ENCODE data around the gene CABLES1.

GRCh38 chr18:21669564-21670307 is 34.8 kb downstream of the ABHD3 start:
- PRO-cap: no peak

DNA sequence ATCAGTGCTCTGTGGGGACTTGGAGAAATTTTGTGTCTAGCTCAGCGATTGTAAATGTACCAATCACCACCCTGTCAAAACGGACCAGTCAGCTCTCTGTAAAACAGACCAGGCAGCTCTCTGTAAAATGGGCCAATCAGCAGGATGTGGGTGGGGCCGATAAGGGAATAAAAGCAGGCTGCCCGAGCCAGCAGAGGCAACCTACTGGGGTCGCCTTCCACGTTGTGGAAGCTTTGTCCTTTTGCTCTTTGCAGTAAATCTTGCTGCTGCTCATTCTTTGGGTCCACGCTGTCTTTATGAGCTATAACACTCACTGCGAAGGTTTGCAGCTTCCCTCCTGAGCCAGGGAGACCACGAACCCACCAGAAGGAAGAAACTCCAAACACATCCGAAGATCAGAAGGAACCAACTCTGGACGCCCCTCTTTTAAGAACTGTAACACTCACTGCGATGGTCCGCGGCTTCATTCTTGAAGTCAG is 2.7 kb upstream of the ABHD3 start:
- PRO-cap: no peak

GRCh38 chr18:21735613-21736161 is 4.9 kb upstream of the MIB1 start:
- PRO-cap: no peak

DNA sequence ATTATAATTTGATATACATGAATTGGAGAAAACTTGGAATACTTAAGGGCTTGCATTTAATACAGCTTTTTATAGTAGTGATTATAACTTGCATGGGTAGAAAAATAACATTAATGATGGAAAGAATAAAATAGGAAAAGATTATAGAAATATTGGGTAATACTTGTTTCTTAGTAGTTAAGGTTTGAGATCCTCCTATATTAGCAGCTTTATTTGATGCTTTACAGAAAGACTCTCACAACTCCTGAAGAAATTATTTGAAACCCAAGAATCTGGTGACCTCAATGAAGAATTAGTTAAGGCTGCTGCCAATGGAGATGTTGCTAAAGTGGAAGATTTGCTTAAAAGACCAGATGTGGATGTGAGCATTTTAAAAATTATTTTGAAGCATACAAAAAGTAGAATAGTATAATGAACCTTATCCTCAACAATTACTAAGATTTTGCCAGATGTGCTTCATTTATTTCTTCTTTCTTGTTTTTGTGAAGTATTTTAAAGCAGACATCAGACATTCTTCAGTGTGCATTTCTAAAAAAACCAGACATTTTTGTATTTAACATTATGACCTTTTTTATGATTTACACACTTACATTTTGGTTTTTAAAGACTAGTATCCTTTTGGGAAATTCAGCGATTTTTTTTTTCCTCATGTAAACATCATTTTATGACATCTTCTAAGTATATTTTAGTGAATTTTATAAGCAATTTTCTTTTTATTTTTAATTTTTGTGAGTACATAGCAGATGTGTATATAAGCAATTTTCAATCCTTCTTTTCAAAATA is 59.2 kb downstream of the MIB1 start:
- PRO-cap: no peak

GRCh38 chr18:21811906-21812838 is 71.6 kb downstream of the MIB1 start:
- PRO-cap: no peak

DNA sequence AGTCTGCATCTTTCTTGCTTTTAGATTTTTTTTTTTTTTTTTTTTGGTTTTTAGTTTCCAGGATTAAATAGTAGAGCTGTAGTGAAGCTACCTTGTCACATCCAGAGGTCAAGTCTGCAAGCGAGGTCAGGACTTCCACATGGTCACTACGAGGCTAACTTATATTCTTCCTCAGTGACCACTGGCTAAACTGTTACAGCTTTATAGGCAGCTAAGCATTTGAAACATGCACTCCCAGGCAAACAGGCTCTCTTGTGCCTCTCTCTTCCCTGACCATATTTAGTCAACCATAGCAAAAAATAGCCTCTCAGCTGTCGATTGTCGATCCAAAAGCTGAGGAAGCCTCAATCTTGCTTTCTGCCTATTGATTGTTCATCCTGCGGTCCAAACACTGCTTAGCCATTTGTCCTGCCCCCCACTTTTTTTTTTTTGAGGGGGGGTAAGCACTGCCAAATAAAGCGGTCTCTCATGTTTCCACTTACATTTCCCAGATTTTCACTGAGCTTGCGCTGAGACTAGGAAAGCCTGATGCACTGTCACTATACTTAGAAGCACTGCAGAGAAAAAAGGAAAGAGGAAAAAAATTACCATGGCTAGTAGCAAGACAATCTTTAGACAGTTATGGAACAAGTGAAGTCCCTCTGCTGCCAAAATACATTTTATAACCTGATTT is 90.8 kb downstream of the MIB1 start:
- PRO-cap: unidirectional peak, minus-strand start at position 195 of the sequence; unidirectional peak, minus-strand start at position 256 of the sequence

DNA sequence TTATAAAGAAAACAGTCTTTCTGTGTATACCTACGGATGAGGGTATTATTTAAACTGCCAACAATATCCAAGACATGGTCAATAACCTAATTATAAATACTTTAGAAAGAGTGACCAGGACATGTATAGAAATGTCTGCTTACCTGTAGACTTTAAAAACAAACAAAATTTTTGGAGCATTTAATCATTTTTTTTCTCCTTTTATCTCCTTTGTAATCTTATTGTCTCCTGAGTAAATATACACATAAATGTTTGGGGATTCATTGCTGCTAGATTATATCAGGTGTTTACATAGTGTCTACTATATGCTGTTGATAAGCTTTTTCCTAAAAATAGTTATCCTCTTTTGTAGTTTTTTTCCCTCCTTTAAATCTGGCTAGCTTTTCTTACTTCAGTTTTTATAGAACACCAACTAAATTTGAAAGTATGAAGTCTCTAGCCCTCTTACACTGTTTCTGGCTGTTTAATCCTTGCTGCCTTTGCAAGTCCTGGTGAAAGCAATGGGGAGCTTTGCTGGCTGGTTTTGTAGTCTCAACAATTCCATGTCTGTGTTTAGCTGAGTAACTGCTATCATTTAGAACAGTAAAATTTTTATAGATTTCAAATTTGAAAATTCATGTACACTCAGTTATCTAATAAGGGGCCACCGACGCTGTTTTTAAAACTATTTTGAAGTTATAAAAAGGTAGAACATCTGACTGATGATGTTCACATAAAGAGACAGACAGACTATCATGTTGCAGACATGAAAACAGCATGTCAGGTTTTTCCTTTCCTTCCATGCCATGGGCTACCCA is 125.4 kb downstream of the MIB1 start:
- PRO-cap: no peak

DNA sequence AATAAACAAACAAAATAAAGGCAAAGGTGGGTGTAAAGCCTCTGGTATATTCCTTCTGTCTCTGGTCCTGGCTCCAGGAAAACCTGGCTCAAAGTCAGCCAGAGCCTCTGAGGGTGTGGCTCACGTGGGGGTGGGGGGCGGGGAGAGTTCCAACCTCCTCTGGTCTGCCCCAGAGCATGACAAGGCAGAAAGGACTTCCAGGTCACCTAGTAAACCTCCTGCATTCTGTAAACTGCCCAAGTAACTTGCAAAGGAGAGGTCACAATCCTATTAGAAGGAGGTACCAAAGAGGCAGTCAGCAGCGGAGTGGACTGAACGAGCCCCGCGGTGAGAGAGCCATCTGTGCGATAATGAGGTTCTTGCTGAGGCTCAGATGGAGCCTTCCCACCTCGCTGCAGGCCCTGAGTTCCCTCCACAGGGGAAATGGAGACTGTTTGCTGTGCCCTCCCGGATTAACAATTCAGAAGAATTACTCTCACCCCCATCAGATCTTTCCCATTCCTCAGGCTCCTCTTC is 58.9 kb upstream of the GATA6 start:
- PRO-cap: no peak

DNA sequence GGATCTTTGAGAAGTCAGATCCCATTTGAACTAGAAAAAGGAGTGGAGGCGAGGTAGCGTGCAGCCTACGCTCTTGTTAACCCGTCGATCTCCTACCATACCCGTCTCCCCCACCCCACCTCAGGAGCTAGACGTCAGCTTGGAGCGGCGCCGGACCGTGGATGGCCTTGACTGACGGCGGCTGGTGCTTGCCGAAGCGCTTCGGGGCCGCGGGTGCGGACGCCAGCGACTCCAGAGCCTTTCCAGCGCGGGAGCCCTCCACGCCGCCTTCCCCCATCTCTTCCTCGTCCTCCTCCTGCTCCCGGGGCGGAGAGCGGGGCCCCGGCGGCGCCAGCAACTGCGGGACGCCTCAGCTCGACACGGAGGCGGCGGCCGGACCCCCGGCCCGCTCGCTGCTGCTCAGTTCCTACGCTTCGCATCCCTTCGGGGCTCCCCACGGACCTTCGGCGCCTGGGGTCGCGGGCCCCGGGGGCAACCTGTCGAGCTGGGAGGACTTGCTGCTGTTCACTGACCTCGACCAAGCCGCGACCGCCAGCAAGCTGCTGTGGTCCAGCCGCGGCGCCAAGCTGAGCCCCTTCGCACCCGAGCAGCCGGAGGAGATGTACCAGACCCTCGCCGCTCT is 1.7 kb downstream of the GATA6 start:
- PRO-cap: no peak

DNA sequence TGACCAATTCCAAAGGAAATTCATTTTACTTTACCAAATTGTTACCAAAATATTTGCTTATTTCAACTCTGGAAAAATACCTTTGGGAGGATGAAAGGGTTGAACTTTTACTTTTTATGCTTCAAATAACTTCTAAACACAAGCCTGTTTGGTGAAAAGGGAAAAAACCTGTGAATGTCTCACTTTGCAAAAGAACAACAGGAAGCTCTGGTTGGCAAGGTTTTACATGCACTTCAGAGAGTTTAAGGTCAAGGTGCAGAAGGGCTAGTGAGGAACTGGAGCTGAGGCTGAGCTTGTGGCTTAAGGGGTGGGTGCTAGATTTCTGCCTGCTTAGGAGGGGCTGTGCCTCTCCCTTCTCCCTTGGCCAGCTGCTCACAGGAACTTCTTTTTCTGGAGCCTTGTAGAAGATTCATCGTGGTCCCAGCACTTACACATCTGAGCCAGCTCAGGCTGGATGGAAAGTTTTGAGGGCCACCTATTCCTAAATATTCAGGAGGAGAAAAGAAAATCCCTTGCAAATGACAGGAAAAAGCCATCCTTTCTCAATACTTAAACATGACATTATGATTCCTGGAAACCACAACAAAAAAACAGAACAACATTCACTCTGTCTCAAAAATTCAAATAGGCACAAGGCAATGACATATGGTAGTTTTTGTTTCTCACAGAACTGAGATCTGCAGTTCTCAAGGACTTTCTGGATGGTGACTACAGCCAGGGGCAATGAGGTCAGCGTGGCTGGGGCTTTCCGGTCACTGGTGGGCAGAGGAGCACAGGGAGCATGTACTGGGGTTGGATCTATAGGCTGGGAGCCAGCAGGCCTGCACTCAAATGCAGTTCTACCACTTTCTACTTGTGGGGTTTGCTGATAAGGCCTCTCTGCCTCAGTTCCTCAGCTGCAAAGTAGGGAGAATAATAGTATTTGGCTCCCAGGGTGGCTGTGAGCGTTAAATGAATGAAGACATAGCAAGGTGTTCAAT is 72.2 kb downstream of the CTAGE1 start:
- PRO-cap: no peak

GRCh38 chr18:22347670-22348438 is 69.9 kb downstream of the CTAGE1 start:
- PRO-cap: bidirectional peak, plus-strand start at chr18:22348239, minus-strand start at chr18:22348317

DNA sequence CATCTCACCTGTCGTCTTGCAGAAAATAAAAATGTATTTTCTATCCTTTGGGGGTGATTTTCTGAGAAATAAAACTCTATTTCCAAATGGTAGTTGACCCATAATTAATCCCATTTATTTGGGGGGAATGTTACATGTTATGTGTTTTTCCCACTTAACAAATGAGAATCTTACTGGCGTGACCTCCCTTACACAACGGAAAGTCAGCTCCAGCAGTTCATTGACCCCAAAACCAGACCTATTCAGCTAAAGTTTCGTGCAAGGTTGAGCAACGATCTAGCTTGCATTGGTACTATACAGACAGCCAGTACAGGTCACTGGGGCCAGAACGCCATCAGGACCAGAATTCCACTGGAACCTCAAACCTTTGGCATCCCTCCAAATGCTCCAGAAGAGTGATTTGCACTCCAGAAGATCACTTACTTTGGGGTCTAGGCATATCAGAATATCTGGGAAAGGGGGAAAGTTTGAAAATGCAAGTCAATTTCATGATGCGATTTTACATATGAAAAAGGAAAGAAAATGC is 6.8 kb upstream of the CTAGE1 start:
- PRO-cap: no peak

DNA sequence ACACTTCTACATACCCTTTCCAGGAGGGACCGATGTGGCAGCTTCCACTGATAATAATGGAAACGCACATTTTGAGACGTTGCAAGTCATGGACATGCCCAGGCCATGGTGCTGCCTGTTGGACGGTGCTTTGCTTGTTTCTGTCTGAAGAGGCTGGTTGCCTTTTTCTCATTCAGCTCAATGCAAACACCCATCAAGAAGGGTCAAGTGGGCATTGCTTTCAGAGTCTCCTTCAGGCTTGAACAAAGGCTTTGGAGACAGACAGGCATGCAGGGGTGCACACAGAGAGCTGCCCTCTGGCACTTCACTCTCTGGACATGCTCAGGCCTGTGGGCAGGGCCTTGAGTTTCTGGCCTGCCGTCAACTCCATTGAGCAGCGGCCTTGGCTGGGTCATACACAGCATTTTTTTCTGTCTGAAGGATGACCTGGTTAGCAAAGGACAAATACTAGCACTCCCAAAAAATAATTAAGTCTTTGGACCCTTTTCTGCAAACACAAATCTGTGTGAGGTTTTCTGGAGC is 124.5 kb upstream of the CTAGE1 start:
- PRO-cap: no peak

DNA sequence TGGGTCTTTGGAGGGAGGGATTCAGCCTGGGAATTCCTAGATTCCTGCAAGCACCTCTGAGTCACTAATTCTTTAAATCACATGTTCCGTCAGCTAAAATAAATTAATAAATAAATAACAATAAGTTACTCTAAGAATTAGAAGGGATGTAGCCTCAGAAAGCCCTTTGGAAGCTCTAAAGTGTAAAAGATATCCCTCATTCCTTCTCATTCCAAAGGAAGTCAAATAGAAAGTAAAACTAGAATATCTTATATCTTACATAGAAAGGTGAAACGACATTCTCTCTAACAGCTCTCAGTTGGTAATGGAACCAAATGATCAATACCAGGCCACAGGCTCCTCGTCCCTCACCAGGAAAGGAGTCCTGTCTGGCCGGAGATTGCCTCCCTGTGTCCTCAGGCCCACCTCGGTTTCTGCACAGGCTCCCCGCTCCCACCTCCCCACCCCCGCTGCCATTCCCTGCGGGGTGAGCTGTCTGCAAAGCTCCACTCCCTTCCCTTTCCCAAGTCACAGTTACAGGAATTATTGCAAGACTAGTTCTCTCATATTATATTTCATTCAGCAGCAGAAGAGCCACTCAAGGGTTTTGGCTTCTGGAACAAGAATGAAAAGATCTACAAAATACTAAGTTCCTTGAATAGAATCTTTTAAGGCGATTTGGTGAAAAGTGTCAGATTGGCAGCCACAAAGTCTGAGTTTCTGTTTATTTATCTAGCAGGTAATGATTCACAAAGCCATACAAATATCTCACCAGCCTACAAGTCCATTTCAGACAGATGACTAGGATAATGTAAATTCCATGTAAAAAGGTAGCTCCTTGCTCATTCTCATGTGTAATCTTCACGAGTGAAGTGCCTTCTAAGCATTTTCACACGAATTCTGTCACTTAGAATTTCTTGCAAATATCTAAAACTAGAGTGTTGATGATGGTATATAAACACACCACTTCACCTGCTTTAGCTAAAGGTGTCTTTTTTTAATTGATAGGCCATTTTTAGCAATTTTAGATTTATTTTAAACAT is 222.0 kb upstream of the RBBP8 start:
- PRO-cap: unidirectional peak, minus-strand start at position 417 of the sequence

DNA sequence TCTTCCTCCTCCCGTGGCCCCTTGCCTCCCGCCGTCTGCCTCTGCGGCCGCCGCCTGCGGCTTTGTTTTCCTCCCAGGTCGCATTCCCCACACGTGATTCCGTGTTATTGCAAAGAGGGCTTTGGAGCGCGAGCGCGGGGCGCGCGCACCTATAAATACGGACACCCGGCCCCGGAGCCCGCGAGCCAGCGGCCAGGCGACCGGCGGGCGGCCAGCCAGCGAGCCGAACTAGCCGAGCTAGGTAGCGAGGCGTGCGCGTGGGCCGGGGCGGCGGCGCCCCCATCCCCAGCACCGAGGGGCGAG is at the start of gene CABLES1:
CABLES1 (plus strand) TSS at position 181 of the 303 bp plus-strand sequence.
- PRO-cap: bidirectional peak, plus-strand start at position 183 of the sequence, minus-strand start at position 37 of the sequence

DNA sequence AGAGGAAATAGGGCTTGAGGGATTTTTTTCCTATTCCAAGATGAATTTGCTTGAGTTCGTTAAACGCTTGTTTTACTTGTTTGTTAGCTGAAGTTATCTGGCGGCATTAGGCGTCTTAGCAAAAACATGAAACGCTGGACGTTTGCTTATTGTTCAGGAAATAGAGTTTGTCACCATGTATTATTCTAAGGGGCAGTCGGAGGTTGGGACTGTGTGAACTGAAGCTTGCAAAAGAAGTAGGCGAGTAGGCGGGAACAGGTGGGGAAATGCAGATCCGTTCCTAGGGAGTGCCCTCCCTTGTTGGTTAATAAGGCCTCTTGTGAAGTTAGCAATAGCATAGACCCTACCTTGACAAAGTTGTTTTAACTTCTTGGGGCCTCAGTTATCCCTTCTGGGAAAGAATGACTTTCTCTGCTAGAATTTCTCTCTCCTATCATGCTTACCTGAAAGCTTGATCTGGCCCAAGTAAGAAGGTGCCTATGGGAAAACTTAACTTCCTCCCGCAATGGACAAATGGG is 2.0 kb downstream of the CABLES1 start:
- PRO-cap: no peak

DNA sequence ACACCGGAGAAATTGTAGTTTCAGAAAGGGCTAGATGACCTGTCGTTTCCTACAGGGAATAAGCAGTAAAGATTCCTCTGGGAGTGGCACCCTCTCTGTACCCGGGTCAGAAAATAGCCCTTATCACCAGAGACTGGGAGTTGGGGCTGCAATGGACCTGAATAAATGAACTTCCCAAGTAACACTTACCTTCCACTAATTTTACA is 820 bp upstream of the RMC1 start:
- PRO-cap: no peak

GRCh38 chr18:23519954-23520731 is 16.8 kb downstream of the RMC1 start:
- PRO-cap: no peak

- PRO-cap: no peak
Observed at GRCh38 chr18:23523875-23524612, 20.7 kb downstream of the RMC1 start.

DNA sequence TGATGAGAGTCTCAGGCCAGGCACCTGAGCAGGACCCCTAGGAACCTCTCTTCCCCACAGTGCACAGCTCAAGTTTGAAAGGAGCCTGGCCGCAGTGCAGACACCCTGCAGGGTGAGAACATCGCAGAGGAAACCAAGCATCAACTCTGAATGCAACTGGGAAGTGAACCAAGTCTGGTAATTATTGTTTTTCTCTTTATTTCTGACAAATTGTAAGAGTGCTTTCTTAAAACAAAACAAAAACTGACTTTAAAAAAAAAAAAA is 15.4 kb downstream of the NPC1 start:
- PRO-cap: no peak